Amniotic epithelial cell (primary cell): ENCODE results near the genes PLD3 and MIA.

GRCh38 chr19:39951631-39951961 is 19.4 kb upstream of the PSMC4 start:
- RRBS: no CpG with 5 or more reads among the region's 3 CpGs

DNA sequence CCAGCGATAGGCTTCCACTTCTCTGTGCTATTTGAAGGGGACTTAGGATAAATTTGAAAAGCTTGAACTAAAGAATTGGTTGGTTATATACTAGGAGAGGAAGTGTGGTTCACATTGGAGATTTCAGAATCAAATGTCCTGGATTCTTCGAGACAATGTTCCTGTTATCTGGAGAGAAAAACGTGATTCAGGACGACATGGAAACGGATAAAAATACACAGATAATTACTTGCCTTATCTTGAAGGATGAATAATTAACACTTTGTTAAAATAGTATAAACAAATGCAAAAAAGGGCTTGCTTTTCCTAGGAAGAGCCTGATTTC is 500 bp upstream of the ZNF780A start:
- RRBS: no CpG with 5 or more reads among the region's 5 CpGs

DNA sequence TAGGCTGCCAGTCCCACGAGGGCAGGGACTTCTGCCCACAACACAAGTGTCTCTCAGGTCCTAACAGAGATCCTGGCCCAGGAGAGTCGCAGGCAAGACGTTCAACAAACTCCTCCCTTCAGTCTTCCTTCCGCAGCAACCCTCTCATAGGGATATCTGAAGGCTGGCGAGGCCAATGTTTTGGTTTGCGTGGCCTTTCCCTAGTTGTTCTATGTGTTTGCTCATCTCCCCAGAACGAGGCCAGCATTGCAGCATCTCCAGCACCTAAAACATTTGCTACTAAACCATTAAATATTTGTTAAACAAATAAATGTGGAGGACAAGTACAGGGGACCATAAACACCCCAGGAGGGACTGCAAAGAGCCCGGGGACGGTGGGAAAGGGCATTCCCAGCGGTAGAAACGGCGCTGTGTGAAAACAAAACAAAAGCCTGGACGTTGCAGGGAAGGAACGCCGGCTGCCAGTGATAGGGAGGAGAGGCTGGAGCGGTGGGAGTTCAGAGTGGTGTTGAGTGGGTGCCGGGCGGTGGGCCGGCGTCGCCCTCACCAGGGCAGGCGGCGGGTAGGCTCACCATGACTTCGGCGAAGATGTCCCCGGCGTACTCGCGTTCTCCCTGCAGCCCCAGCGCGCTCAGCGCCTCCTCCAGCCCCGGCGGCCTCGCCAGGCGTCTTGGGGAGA is 547 bp downstream of the CCNP start:
- RRBS: 3% methylated on average over 23 of the region's 36 CpGs

GRCh38 chr19:40252519-40253041 is 26.1 kb upstream of the CCNP start:
- RRBS: no CpG with 5 or more reads among the region's 6 CpGs

DNA sequence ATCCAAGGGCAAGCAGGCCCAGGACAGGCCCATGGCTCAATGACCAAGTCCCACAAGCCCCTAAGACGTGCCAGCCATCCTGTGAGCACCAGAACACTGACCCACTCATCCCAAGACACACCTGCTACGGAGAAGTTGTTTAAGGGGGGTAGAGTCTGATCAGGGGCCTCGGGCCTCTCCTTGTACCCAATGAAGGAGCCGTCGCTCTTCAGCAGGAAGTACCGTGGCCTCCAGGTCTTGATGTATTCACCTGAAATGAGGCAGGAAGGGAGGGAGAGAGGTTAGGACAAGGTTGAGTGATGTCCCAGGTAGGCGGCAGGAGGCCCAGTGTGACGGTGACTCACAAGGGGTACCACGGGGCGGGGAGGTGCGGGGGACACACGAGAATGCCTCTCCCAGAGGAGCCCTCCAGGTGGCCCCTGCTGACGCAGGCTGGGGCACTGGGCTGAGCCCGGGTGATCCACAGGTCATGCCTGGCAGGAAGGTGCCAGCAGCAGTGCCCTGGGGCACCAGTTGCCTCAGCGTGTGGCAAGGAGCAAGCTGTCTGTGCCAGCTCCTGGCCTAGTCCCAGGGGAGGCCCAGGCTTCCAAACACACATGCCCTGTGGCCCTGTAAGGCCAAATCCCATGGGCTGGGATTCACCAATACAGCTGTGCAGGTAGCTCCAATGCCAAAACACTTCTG is 28.2 kb downstream of the AKT2 start:
- RRBS: no CpG with 5 or more reads among the region's 15 CpGs

- RRBS: 3% methylated on average over 18 of the region's 78 CpGs
These were observed at the start of gene PLD3 for GRCh38 chr19:40348235-40349064. Gene PLD3, plus strand, starts transcription at chr19:40348695.

DNA sequence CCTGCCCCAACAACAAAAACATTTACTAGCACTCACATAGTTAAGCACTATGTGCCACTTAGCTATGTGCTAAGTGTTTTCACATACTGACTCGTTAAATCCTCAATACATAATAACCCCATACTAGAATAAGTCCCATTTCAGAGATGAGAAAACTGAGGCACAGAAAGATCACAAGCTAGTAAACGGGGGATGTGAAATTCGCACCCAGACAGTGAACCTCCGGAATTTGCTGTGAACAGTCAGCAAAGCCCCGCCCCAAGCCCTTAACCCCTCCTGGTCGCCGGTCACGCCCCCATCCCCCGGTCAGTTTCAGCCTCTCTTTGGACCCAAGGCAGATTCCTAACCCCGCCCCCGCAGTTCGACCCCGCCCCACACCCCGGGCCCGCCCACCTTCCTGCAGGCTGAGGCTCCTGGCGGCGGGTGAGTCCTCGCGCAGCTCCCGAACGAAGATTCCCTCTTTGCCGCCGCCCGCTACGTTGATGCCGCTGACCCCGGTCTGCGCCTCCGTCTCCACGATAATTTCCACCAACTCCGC is 9.8 kb downstream of the PRX start:
- RRBS: 3% methylated on average over 10 of the region's 31 CpGs

- RRBS: 60% methylated on average over 2 of the region's 6 CpGs
These were observed 2.5 kb downstream of the SERTAD1 start for GRCh38 chr19:40423366-40423713.

DNA sequence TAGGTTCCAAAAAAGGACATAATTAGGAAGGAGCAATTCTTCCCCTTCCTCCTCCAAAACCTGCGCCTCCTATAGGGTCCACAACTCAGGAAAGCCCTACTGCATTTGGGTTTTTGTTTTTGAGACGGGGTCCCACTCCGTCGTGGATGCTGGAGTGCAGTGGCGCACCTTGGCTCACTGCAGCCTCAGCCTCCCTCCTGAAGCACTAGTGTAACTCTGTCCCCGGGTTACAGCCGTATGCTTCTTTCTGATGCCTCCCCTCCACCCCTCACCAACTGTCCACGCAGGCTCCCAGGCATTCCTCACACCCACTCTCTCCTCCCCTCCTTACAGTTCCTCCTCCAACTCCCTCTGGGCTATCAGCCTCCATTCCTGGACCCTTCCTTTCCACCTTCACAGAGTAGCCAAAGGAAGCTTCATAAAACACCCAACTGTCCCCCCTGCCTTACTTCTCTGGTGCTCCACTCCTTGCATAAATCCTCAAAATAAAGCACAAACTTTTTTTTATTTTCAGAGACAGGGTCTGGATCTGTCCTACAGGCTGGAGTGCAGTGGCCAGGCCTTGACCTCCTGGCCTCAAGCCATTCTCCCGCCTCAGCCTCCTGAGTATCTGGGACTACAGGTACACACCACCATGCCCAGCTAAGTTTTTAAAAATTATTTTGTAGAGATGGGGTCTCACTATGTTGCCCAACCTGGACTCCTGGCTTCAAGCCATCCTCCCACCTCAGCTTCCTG is 2.3 kb upstream of the SERTAD3 start:
- RRBS: no CpG with 5 or more reads among the region's 9 CpGs

DNA sequence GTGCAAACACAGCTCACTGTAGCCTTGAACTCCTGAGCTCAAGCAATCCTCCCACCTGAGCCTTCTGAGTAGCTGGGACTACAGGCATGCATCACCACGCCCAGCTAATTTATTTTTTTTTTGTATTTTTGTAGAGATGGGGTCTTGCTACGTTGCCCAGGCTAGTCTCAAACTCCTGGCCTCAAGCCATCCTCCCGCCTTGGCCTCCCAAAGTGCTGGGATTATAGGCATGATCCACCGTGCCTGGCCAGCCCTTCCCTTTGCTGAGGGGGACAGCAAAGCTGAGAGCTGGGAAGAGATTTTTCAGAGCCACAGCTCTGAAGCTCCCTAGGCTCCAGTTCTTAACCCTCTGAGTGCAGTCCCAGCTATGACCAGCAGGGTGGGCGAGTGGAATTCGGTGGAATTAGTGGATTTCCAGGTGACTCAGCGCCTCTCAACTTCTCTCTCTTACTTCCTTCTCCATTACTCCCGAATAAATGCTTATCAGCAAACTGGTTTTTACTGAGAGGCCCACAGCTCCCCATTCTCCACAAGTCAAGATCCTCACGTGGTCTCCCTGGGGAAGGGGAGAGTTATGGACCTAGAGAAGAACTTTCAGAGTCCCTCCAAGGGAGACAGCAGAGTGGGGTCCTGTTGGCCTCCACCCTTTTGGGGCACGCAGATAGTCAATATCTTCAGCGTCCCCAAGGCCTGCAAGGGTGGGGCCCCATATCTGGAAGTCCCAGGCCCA is 1.2 kb downstream of the BLVRB start:
- RRBS: no CpG with 5 or more reads among the region's 11 CpGs

GRCh38 chr19:40580493-40581078 is 3.9 kb downstream of the SHKBP1 start:
- RRBS: 94% methylated on average over 2 of the region's 16 CpGs

- RRBS: 0% methylated on average over 5 of the region's 52 CpGs
These were observed 12.8 kb downstream of the LTBP4 start for GRCh38 chr19:40613868-40614541.

DNA sequence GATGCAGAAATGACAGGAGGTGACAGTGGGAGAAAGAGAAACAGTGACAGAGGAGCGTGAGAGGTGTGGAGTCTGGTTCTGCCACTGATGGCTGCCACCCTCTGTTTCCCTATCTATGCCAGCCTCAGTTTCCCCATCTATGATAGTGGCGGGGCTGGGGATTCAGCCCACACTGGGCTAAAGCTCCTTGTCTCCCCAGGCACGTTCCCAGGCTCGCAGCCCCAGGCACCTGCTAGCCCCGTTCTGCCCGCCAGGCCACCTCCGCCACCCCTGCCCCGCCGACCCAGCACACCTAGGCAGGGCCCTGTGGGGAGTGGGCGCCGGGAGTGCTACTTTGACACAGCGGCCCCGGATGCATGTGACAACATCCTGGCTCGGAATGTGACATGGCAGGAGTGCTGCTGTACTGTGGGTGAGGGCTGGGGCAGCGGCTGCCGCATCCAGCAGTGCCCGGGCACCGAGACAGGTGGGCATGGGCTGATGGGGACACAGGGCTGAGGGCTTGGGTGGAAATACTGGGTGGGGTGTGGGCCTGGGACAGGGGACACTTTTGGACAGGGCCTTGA is 21.1 kb downstream of the LTBP4 start:
- RRBS: no CpG with 5 or more reads among the region's 18 CpGs

DNA sequence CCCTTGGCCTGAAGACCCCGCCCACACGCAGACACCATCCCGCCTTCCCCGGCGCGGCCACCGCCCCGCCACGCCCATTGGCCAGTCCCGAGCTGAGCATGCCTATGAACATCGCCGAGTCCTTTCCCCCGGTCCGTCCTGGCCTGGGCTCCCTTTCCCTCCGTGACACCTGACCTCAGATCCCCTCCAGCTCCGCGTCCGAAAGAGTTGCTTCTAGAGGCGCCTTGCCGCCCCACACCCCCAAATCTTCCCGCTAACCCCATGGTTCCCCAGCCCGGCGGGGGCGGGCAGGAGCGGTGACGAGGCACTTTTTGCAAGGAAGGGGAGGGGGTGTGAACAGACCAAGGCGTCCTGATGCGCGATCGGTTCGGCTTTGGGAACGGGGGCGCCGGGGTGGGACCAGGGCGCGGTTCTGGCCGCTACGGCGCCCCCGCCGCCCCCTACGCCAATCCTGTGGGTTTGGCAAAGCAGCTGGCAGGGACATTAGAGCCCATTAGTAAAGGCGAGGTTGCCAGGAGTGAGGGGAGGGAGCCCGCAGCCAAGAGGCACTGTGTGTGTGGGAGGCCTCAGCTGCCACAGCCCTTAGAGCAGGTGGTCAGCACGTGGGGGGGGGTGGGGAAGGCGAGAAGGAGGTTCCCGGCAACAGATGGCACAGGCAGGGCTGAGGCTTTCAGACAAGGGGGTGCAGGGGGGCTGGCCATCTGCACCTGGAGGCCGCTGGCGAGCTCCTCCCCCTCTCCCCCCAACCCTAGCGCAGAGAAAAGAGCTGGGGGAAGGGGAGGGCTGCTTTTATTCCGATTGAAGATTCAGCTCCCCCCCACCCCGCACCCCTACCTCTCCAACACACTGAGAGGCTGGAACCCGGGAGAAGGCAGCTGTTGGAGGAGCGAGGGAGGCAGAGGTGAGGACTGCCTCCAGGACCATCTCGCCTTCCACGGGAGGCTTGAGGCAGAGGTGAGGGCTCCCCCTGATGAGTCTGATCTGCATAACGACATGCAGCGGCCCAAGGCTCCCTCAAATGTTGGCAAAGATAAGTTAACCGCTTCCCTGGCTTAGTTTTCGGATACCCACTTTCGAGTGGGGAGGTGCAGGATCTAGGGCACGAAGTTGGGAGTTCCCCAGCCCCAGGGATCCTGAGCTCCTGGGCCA is 681 bp upstream of the NUMBL start:
- RRBS: under 1% methylated on average over 9 of the region's 62 CpGs

DNA sequence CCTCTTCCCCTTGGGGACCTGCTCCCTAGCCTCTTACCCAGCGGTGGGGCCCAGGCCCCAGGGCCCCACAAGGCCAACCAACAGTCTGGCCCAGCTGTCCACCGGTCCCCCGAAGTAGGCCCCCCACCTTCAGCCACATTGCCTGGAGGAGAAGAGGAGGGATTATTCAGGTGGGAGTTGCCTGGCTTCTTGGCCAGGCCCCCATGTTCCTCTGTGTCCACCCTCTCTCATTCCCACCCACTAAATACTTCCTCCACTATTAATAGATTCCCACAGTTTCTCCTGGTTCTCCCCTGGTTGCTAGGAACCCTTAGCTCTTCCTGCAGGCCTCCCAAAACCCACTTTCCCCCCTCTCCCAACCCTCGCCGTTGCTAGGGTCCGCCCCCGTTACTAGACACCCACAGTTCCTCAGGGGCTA is 2.2 kb downstream of the COQ8B start:
- RRBS: no CpG with 5 or more reads among the region's 7 CpGs

GRCh38 chr19:40749404-40750034 is 758 bp downstream of the ACTMAP start:
- RRBS: no CpG with 5 or more reads among the region's 13 CpGs

- RRBS: no CpG with 5 or more reads among the region's 1 CpG
These were observed 4.2 kb upstream of the MIA start for GRCh38 chr19:40771196-40771395.

GRCh38 chr19:40774785-40775924 is at the start of gene MIA:
Gene MIA, plus strand, starts transcription at chr19:40775521.
- RRBS: 100% methylated on average over 2 of the region's 19 CpGs

DNA sequence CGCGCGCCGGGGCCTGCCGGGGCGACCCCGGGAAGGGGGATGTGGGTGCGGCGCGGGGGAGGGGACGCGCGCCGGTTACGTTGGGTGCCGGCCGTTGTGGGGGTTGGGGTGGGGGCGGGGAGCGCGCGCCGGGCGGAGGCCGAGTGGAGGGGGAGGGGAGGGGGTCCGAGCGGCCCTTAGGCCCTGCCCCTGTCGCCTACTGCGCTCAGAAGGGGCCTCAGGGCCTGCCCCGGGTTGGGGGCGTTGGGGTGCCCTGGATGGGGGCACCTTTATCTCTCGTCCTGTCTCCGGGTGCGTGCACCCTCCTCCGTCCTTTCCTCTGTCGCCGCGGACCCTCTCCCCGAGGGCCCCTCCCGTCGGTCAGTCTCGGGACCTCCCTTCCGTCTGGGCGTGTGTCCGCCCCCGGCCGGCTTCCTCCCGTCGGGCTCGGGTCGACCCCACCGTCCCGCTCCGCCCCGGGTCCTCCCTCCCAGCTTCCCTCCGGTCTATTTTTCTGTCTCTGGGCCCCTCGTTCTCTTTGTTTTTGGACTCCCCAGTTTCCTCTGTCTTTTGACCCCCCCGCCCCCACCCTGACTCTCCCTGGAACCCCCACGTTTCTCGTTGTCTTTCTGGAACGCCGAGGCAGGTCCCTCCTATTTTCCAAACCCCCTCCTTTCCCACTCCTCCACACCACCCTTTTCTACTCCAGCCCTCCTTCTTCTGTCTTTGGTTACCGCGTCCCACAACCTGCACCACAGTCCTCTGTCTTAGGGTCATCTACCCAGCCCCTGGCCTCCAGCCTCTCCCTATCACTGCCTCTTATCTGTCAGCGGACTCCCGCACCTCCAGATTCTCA is 574 bp downstream of the EGLN2 start:
- RRBS: 3% methylated on average over 30 of the region's 65 CpGs

- RRBS: 67% methylated on average over 4 of the region's 13 CpGs
These were observed 1.3 kb downstream of the EGLN2 start for GRCh38 chr19:40800362-40800666.